CD14-positive monocyte (primary cell): ENCODE data around the genes TBKBP1, TBX21 and SKAP1.

DNA sequence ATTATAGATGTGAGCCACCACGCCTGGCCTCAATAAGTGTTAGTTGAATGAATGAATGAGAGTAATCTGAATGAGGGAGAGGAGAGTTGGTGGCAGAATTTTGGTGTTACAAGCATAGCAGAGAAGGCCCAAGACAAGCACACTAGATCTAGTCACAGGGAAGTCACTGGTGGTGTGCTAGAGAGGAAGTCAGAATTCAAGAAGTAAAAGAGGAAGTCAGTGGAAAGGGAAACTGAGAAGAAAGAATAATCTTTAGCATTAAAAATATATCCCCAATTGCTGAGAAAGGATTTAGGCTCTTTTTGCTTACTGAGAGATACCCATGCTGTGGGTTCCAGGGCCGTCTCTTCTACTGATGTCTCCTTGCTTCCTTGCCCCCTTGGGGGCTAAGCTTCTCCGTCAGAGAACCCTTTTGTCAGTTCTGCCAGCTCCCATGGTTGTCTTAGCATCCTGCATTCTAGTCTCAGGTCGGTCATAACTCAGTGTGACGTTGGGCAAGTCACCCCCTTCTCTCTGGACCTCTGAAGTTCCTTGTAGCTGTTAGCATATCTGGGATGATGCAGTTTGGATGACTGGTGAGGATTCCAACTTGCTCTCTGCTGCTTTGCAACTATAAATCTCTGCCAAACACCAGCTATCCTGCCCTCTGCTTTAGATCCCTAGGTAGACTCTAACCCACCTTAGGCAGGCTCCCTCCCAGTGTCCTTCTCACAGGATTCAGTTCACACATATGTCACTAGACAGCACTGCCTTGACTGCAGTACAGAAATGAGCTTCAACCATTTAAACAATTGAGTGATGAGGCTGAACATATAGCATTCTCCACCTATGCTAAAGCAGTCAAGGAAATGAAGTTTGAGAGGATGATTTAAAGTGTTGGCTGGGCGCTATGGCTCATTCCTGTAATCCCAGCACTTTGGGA is 8.9 kb upstream of the MYL4 start:
- CAGE, long polyA plus RNA: no peak

GRCh38 chr17:47204002-47204546 is 5.1 kb upstream of the MYL4 start:
- CAGE, long polyA plus RNA: no peak

- CAGE, long polyA plus RNA: no peak
Observed at GRCh38 chr17:47239833-47240602, 13.6 kb upstream of the ITGB3 start.

DNA sequence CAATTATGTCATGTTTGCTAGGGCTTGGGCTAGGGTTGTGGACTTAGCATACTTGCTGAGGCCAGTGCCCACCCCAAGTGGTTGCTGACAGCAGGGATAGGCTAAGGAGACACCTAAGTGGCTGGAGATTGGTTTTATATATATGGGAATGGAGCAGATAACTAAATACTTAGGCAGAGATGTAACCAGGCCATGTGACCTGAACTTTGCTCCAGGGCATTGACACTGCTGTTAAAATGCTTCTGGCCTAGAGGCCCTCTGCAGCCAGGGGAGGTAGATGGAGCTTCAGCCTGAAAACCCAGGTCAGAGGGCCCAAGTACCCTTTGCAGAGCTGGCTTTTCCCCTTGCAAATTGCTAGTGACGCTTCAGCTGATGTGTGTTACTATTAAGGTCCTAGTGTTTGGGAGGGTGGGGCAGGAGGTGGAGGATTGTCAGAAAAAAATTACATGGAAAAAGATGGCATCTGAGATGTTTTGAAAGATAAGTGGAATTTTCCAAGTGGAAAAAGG is 1.4 kb upstream of the ITGB3 start:
- CAGE, long polyA plus RNA: no peak

- CAGE, long polyA plus RNA: no peak
Observed at GRCh38 chr17:47310362-47310793, 13.4 kb upstream of the EFCAB13 start.

DNA sequence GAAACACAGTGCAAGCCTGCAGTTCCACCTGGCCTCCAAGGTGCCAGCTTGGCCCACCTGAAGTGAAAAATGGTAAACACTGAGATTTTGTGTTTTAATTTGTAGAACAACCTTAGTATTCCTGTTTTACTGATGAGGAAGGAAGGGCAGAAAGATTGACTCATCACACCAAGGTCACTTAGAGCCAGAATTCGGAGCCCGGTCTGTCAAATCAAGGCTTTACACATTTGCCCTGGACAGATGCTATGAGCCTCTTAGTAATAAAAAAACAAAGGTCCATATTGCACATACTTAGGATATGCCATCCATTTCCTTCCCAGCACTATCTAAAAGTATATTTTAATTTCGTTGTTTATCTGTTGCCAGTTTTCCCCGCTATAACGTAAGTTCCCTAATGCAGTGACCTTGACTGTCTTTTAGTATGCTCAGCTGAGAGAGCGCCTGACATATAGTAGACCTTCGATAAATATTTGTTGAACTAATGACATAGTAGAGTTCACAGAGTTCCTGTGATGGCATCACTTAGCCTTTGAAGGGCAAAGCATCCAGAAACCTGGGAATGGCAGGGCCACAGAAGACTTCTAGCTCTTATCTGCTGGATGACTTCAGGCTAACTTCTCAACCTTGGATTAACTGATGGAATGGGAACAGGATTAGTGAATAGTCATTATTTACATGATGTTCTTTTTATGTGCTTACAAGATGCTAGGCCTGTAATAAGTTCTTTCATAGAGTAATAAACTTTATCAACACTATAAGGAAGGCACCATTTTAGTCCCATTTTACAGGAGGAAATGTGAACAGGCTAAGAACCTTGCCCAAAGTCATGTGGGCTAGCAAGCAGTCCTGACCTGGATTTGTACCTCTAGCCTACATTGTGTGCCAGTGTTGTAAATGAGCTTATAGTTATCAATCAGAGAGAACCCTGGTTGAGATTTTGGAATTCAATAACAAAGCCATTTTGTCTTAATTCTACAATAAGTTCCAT is 7.0 kb upstream of the TBKBP1 start:
- CAGE, long polyA plus RNA: no peak

- CAGE, long polyA plus RNA: no peak
Observed at GRCh38 chr17:47693359-47694358, at the start of gene TBKBP1. Gene TBKBP1 (plus strand): TSS chr17:47694161.

DNA sequence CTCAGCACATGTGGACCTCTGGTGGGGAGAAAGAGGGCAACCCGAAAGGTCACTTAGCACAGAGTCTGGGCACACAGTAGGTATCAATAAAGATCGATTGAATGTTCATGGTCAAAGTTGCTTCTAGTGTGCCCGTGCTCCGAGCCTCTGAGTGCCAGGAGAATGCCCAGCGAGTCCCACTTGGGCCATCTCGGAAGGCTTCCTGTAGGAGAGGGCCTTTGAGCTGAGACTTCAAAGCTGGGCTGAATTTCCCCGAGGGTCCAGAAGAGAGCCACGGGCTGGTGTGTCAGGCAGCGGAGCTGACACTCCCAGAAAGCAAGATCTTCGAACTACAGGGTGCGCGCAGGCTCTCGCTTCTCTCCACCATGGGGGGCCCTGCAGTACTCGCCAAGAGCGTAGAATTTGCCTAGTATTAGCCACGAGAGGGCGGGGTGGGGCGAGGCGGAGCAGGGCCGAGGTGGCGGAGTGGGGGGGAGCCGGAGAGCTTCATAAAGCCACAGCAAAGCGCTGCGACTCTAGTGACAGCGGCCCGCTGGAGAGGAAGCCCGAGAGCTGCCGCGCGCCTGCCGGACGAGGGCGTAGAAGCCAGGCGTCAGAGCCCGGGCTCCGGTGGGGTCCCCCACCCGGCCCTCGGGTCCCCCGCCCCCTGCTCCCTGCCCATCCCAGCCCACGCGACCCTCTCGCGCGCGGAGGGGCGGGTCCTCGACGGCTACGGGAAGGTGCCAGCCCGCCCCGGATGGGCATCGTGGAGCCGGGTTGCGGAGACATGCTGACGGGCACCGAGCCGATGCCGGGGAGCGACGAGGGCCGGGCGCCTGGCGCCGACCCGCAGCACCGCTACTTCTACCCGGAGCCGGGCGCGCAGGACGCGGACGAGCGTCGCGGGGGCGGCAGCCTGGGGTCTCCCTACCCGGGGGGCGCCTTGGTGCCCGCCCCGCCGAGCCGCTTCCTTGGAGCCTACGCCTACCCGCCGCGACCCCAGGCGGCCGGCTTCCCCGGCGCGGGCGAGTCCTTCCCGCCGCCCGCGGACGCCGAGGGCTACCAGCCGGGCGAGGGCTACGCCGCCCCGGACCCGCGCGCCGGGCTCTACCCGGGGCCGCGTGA is at the start of gene TBX21:
Gene TBX21 (plus strand): TSS at position 518 of the 1,104 bp plus-strand sequence.
- CAGE, long polyA plus RNA: no peak

GRCh38 chr17:47882253-47882582 is 13.8 kb upstream of the SP2 start:
- CAGE, long polyA plus RNA: no peak

- CAGE, long polyA plus RNA: no peak
Observed at GRCh38 chr17:47896983-47898160, 1.3 kb downstream of the SP2 start.

- CAGE, long polyA plus RNA: no peak
Observed at GRCh38 chr17:47950247-47950902, 7.3 kb downstream of the PRR15L start.

DNA sequence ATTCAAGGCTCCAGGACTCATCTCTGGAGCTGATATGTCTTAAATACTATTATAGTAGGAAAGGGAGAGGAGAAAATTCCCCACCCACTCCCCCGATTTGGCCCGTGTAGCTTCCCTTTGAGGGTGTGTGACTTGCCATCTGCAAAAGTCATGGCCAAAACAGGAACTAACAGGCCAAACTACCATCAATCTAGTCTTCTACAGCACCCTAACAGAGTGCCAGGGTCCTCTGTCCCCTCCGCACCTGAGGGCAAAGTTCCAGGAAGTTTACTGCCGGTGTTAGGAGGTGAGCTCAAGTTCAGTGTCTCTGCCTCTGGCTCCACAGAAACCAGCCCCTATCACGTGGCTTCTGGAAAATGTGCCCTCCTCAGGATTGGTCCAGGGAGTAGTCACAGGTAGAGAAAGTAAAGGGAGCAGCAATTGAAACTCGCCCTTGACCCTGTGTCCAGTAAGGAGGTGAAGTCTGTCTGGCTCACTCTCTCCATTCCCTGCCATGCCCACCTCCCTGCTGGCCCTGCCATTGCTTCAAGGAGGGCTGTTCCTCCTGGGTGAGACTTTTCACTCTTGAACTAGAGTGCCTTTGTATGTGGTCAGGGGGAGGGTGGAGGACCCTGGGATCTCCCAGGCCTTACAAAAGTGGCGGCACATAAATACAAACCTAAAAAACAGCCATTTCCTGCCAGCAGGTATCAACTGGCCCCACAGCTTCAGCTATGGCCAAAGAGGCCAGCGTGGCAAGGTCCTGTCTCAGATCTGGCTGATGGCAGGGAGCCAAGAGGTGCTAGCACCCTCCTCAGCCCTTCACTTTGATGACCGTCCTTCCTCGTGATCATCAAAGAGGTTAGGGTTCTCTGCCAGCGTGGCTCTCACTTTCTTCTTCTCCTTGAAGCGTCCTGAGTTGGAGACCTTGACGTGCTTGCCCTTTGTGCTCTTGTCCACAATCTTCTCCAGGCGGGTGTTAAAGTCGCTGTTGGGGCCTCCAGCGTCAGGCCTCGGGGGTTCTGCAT is 5.3 kb downstream of the PRR15L start:
- CAGE, long polyA plus RNA: no peak

DNA sequence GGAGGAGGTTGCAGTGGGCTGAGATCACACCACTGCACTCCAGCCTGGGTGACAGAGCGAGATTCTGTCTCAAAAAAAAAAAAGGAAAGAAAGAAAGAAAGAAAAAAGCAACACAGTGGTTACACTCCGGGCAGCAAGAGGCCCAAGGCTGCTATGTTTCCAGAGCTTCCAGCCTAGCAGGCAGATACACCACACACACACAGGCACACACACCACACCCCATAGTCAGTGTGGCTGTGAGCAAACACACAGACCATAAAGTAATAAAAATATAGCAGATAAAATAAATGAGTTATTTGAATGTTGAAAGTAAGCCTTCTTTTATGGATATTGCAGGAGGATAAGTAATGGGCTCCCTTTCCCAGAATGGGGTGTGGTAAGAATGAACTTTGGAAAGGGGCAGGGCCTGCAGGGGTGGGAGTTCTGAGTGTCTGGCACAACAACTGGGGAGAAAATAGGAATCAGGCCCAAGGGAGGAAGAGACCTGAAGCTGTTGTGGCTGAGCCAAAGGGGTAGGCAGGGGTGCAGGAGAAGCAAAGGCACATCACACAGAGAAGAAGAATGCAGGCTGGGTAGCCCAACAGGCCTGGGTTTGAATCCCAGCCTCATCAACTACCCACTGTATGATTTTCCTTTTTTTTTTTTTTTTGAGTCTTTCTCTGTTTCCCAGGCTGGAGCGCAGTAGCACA is 4.8 kb upstream of the CDK5RAP3 start:
- CAGE, long polyA plus RNA: no peak

DNA sequence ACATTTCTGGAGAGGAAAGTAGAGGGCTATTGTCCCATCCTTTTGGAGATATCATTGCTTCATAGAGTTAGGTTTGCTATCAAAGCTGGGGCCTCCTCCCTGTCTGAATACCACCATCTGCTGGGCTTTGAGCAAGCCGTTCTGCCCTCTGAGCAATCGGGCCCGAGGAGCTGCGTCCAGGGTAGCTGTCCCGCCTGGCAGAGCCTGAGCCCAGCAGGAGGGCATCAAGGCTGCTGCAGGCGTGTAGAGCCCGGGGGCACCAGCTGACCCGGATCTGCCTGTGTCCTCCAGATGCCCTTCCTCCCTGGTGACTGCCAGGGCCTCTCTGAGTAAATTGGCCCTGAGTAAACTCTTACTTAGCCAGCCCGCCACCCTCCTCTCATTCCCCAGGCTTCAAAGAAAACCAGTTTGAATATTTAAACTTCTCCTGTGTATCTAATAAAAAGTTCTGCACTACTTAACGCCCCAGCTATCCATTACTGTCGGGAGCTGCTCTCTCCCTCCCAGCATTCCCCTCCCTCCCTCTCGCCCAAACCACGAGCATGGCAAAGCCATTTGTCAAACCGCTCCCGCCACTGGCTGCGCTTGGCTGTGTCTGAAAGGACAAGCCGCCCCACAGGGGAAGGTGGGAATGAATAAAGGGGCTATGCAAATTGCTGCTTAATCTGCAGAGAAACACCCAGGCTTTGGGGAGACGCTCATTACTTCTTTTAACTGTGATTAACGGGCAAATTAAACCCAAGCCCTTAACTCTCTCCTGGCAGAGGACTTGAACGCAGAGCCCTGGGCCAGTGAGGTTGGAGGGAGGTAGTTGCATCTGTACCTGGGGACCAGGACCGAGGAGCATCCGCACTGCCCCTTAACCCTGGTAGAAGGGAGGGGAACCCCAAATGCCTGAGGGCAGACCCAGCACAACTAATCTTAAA is 16.5 kb downstream of the CDK5RAP3 start:
- CAGE, long polyA plus RNA: no peak

GRCh38 chr17:48011770-48012687 is 25.6 kb downstream of the COPZ2 start:
- CAGE, long polyA plus RNA: no peak

DNA sequence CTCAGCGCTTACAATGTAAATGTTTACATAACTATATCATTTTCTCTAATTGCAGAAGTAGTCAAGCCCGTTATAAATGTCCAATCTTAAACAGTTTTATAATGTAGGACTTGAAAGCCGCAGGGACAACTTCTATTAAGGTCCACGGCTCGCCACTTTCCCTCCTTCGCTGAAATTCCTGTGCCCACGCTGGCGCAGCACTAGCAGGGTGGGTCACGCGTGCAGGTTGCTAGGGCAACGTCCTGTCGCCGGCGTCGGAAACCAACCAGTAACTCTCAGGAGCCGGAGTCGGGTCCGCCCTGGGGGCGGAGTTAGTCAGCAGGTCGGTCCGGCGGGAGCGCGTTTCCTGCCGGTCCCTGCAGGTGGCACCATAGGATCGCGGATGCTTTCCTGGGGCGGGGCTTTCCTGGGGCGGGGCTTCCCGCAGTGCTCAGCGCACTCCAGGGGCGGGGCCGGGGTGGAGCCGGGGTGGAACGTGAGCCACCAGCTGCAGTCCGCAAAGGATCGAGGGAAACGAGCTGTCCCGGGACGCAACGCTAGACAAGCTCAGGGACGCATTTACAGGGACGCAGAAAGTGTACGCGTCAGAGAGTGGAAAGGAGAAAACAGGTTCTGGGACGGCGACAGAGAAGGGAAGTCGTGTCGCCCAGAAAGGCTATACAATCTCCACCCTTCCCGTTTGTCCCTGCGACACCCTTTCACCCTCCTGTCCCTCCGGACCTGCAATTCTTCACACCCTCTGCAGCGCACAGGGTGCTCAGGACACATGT is 12.5 kb downstream of the COPZ2 start:
- CAGE, long polyA plus RNA: no peak

- CAGE, long polyA plus RNA: no peak
Observed at GRCh38 chr17:48053839-48054894, 6.0 kb downstream of the NFE2L1 start.

DNA sequence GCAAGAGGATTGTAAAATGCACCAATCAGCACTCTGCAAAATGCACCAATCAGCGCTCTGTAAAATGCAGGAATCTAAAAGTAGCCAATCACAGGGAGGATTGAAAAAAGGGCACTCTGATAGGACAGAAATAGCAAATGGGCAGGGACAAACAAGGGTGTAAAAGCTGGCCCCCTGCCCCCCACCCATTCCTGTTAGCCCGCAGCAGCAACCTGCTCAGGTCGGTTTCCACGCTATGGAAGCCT is 1.8 kb upstream of the CBX1 start:
- CAGE, long polyA plus RNA: no peak

DNA sequence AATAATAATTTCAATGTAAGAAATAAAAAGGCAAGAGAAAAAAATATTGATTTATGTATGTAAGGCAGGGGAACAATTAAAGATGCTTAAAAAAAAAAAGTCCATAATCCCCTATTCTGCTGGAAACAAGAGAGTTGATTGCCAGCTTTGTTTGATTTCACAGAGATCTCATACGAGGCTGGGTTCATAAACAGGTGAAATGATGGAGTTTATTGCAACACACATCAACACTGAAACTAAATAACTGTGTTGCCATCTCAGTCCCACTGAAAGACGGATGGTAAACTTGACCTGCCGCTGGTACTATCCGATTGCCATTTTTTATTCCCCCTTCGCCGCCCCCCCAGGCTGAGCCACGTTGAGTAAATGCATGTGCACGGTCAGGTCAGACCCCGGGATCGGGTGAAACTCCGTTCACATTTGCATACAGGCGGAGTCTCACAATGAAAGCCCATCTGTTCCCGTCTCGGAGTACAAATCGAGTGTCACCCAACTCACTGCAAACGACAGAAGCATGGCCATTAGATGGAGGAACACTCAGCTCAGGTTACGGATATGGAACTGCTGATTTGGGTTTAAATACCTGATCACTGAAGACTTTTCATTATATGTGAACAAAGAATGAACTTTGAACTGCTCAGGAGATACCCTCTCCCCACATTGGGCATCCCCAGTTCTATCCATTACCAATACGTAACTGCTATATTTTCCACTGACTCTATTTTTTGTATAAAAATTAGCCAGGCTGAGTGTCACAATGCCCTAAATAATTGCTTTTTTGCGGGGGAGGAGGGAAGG is 119.1 kb downstream of the SKAP1 start:
- CAGE, long polyA plus RNA: no peak

DNA sequence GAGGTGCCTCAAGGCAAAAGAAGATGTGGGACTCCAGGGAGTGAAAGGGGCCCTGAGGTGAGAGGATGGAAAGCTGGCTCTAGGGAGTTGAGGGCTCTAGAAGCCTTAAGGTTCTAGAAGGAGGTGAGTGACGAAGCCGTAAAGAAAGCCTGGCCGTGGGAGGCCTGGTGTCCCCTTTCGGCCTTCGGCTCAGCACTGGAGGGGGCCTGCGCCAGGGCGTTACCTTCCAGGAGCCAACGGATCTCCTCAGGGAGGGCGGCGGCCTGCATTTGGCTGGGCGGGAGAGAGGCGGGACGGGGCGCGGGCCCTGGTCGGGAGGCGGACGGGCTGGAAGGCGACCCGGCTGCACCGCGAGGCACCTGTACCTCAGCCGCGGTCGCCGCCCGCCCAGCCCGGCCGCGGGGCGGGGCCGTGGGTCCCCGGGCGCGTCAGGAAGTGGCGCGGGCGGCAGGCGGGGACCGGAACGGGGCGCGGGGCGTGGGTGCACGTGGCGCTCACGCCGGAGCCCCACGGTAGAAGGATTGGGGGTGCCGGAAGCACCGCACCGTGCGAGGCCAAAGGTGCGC is at the start of gene SKAP1:
Gene SKAP1 (minus strand): TSS at position 363 of the 566 bp plus-strand sequence.
- CAGE, long polyA plus RNA: no peak